Right common carotid artery plus branches (tissue), 1 donor: Measurements from ENCODE around the gene OSBPL7.

- PRO-cap, result bidirectional peak, plus-strand start at chr17:47821777, minus-strand start at chr17:47821766
These were observed at the start of gene OSBPL7 for GRCh38 chr17:47821471-47822019. Gene OSBPL7 (minus strand): TSS chr17:47821794.

DNA sequence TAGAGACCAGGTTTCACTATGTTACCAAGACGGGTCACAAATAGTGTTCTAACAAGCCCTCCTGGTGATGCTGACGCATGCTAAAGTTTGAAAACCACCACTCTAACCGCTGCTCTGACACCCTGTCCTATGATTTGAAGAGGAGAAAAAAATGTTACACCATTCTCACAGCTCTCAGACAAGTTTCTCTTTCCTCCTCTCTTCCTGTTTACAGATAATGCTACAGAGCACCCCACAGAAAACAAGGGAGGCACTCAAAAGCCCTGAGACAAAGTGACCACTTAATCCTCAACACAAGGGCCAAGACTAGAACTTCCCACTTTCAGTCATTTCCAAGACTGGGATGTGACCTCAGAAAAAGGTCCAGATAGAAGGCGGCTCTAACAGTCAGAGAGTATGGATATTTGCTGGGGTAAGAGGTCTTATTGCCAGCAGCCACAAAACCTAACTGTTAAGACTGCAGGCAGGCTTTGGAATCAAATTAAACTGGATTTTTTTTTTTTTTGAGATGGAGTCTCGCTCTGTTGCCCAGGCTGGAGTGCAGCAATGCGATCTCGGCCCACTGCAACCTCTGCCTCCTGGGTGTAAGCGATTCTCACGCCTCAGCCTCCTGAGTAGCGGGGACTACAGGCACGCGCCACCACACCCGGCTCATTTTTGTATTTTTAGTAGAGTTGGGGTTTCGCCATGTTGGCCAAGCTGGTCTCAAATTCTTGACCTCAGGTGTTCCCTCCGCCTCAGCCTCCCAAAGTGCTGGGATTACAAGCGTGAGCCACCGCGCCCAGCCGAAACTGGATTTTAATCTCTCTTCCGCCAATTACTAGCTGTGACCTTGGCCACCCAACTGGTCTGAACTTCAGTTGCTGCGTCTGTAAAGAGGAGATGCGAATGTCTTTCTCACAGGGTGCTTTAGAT, 1.1 kb downstream of the MRPL10 start:
- PRO-cap, result no peak

DNA sequence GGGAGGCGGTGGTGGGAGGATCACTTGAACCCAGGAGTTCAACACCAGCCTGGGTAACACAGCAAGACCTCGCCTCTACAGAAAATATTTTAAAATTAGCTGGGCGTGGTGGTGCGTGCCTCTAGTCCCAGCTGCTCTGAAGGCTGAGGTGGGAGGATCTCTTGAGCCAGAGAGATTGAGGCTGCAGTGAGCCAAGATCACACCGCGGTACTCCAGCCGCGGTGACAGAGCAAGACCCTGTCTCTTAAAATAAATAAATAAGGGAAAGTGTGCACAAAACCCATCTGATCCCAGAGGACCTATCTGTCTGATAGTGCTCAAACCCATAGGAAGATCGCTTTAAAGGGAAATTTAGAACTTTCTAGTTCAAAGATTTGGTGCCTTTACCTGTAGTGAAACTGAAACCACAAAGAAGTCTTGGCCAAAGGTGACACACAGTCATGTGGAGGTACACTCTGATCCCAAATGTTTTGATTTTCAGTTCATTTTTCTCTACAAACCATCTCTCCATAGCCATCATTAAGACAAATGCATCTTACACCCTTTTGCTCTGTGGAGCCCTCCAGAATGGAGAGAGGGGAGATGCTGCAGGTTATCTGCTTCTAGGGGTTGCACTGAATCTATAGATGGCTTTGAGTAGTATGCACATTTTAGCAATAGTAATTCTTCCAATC, 782 bp upstream of the SCRN2 start:
- PRO-cap, result no peak

- PRO-cap, result no peak
These were observed 3.1 kb upstream of the SCRN2 start for GRCh38 chr17:47844096-47844722.

- PRO-cap, result unidirectional peak, plus-strand start at chr17:47895460; unidirectional peak, minus-strand start at chr17:47895776
These were observed 776 bp upstream of the SP2 start for GRCh38 chr17:47894962-47895957.

DNA sequence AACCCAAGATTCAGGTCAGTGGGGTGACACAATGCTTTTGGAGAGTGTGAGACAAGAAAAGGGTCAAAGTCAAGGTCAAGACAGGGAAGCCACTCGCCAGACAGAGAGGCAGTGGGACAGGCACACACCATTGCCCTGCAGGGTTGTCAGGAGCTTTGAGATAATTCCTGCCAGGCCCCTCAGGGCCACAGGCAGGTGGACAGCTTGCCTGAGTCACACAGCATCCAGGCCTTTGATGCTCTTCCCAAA, 4.0 kb downstream of the PRR15L start:
- PRO-cap, result no peak

DNA sequence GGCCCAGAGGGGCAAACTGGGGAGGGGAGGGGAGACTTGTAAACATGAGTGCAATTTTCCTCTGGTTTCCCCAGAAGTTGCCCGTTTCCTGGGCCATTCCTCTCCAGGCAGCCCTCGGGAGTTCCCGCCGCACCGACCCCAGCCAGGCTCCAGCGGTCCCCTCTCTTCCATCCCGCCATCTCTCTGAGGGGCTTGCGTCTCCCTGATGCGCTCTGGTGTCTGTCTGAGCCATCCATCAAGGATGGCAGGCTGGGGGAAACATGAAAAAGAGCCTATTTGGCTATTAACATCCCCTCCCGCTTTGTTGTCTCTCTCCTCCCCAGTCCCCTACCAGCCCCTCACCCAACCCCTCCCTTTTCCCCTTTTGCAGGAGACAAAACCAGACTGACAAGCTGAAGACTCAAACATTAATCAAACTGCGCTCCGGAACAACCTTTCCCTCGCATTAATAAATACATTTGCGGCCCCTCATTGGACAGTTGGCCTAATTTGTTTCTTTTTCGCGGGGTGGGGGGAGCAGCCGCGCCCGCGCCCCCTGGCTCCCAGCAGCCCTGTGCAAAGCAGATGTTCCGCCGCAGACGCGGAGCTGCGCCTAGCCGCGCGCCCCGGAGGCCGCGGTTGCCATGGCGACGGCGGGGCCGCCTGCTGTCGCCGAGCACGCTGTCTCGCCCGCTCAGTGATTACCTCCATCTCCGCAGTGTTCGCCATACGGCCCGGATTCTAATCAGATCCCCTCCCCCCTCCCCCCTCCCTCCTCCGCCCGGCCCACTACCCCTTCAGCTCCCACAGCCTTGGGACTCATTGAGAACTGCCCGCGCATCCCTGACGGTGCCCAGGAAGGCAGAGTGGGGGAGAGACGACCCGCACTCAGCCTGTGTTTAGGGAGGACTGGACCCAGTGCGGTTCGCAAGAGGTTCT, 25.6 kb downstream of the COPZ2 start:
- PRO-cap, result no peak

- PRO-cap, result bidirectional peak, plus-strand start at chr17:48024040, minus-strand start at chr17:48023977
These were observed 13.5 kb downstream of the COPZ2 start for GRCh38 chr17:48023668-48024893.

GRCh38 chr17:48033600-48034154, 3.9 kb downstream of the COPZ2 start:
- PRO-cap, result unidirectional peak, plus-strand start at chr17:48033863

DNA sequence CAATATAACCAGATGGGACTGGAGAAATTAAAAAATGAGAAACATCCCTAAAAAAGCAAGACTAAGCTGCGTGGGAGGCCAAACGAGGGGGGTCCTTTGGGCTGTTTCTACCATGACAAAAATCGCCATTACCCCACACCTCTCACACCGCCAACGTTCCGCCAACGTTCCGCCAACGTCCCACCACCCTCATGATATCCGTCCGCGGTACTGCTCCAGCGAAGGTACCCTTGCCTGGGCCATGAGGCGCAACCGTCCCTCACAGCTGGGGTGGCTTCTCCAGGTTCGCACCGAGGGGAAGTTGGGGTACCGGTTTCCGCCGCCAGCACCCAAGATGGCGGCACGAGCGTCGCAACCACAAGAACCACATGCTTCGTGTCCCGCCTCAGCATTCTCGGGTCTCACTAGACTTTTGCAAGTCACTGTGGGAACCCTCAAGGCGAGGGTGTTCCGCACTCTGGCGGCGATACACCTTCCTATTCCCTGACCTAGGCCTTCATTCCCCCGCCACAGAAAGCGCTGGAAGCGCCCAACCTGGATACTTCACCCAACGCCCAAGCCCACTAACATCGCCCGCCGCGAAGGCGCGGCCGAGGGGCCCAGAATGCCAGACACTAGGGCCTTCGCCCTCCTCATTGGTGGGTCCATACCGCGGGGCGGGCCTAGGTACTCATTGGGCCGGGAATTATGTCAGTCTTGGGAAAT, 521 bp upstream of the NFE2L1 start:
- PRO-cap, result bidirectional peak, plus-strand start at position 422 of the sequence, minus-strand start at position 280 of the sequence; bidirectional peak, plus-strand start outside the sequence, minus-strand start at position 606 of the sequence

DNA sequence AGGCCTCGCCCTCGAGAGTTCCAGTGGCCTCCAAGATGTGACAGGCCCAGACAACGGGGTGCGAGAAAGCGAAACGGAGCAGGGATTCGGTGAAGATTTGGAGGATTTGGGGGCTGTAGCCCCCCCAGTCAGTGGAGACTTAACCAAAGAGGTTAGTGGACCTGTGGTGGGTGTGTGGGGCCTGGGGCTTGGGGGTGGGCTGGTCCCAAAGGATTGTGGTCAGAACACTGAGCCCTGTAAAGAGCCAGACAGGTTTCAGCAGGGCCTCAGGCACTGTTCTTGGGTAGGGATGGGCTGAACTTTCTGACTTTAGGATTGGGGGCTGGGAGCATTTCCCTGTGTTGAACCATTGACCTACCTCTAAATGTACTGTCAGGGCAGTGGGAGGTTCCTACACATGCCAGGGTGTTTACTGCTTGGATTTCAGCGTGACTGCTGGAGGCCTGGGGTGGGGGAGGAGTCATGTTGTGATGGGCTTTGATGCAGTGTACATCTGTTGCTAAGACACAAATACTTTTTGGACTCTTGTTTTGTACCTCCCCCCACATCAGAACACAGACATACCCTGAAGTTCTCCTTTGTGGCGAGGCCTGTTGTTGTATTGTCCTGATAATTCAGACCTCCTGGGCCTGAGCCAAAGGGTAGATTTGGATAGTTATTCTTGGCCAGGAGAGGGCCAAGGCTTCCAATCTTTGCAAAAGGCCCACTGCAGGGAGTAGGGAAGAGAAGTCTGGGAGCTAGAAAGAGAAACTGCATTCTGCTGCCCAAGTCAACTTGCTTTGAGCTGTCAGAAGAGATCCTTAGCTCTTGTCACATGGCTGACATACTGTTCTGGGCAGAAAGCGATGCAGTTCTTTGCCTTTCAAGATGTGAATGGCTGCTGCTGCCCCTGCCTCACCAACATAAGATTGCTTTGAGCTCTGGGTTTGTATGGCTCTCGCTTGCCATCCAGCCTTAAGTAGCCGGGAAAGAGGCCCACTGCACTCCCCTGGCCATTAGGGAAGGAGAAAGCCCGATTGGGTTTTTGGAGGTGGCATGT, 3.6 kb downstream of the NFE2L1 start:
- PRO-cap, result bidirectional peak, plus-strand start at position 561 of the sequence, minus-strand start at position 414 of the sequence

DNA sequence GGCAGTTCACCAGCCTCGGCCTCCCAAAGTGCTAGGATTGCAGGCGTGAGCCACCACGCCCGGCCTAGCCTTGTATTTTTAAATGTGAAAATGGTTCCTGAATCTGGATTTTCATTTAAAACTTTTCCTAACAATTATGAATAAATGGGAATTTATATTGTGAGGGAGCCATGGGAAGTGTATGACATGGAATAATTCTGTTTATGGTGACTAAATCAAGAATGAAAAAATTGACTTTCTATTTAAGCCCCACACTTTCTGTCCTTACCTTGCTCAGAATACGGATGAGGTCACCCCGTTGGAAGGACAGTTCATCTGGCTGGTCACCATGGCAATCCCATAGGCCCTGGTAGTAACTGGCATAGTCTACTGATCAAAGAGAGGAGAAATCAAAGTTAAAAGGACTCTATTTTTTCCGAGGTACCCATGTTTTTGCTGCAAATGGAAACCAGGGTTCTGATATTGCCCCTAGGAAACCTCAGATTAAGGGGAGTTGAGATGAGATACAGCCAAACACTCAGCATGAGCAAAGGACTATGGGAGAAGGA, 54.7 kb downstream of the SNX11 start:
- PRO-cap, result no peak

DNA sequence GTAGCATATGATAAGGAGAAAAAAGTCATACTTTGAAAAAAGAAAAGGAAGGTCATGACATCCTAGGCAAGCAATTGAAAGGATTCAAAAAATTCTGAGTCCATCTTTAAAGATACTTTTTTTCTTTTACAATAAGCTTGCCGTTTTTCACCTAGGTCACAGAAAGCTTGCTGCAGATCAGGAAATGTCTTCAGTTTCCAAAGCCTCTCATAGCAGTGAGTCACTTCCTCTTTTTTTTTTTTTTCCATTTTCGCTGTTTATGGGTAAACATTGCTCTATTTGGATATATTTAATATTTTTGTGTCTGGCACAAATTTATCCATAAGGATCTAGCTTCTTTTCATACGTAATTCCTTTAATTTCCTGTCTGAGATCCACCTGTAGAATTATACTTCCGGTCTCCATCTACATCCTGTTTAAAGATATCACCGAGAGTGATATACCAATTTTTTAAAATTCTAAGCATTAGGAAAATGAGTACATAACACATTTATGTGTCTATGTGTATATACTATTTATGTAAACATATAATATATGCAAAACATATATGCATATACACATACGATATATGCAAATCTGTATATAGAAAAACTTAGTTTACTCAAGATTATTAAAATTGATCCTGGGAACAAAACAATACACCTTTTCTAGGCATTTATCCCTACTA, 134.5 kb downstream of the SKAP1 start:
- PRO-cap, result no peak

GRCh38 chr17:48337945-48338607, 91.9 kb downstream of the SKAP1 start:
- PRO-cap, result no peak

GRCh38 chr17:48427599-48428052, 2.4 kb downstream of the SKAP1 start:
- PRO-cap, result no peak

GRCh38 chr17:48541680-48542071, 3.2 kb downstream of the HOXB2 start:
- PRO-cap, result bidirectional peak, plus-strand start at chr17:48541934, minus-strand start at chr17:48541814

DNA sequence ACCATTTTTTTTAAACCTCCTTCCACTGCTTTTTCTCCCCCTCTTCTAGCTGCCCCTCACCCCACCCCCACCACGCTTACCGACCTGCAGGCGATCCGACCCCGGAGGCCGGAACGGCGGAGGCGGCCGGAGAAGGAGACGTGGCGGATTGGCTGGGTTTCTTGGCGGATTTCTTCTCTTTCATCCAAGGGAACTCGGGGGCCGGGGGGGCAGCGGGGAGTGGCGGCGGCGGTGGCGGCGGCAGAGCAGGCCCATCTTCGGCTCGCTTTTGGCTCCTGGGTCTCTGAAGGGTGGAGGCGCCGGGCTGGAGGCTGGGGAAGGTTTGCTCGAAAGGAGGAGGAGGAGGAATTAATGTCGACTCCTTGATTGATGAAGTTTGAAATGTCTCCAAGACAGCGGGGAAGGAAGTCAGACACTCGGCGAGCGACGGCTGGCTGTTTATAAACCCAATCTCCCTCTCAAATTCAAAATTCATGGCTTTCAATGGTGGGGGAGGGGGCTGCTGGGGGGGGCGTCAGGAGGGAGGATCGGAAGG, 405 bp downstream of the HOXB2 start:
- PRO-cap, result bidirectional peak, plus-strand start at position 271 of the sequence, minus-strand start at position 150 of the sequence; bidirectional peak, plus-strand start outside the sequence, minus-strand start at position 446 of the sequence

DNA sequence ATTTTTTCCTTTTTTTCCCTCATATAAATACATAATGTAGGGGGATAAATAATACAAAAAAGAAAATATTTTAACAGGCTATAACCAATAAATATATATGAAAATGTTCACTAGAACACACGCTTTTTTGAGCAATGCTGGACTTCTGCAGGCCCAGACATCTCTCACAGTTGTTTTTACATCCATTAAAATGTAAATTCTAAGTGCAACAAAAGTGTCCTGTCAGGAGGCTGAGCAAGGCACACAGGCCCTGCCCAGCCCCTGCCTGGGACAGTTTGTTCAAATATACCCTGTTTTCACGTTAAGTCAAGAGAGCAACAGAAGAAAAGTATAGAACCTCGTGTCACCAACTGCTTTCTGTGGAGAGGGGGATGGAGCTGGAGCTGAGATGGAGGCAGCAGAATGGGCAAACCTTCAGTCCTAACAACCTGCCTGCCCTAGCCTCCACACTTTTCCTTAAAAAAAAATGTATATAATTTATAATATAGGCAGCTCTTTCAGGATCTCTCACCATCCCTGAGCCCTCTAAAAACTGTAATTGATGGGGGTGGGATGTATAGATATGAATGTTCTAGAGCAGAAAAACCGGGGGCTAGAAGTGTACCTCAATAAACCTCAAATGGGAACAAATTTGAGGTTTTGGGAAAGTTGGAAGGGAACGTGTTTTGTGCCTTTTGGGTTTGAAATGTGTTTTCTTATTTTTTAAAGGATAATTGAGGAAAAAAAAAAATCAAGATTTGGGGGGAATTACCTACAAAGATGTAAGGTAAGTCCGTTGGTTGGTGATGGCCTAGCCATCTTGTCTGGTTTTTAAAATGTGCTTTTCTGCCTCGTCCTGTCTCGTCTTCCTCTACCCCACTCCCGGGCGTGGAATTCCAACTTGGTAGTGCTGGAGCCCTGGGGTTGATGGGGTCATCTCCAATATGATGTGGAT, 4.5 kb upstream of the HOXB2 start:
- PRO-cap, result unidirectional peak, plus-strand start at position 353 of the sequence

DNA sequence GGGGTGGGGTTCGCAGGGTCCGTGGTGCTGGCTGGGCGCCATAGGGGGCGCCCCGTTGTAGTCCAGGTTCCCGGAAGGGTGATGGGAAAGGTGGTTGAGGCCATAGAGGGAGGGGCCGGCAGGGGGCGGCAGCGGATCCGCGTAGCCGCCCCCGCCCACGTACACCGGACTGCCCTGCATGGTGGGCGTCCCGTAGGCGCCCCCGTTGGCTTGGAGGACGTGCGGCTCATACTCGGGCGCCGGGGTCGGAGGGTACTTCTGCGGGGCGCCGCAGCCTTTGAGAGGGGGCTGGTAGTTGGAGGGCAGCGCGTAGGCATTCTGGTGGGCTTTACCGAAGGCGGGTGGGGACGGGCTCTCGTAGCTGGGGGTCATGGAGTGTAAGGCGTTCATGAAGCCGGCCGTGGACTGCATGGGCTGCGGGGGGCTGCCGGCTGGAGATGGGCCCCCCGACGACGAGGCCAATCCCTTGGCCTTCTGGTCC, 5.5 kb upstream of the HOXB2 start:
- PRO-cap, result no peak

- PRO-cap, result unidirectional peak, plus-strand start at chr17:48554432
These were observed 9.2 kb upstream of the HOXB2 start for GRCh38 chr17:48553677-48554889.